M059J (cell line): ENCODE measurements around a stretch of chr17.

DNA sequence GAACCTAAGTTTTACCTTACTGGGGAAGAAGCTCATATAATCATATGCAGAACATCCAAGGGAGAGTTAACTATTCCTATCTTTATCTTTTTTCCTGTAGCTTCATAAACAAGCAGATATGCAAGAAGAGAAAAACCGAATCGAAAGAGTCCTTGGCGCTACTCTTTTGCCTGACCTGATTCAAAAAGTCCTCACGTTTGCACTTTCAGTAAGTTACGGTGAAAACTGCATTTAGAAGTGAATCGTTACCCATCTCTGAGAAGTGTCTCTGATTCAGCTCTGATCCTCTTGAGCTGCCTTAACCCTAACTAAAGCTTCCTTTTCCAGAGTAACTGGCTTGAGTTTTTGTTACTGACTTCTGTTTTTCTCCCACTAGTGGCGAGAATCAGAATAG, 31.5 kb upstream of the KPNB1 start:
- RAMPAGE, long total RNA: no peak

GRCh38 chr17:47621619-47622695, 27.8 kb upstream of the KPNB1 start:
- RAMPAGE, long total RNA: no peak

DNA sequence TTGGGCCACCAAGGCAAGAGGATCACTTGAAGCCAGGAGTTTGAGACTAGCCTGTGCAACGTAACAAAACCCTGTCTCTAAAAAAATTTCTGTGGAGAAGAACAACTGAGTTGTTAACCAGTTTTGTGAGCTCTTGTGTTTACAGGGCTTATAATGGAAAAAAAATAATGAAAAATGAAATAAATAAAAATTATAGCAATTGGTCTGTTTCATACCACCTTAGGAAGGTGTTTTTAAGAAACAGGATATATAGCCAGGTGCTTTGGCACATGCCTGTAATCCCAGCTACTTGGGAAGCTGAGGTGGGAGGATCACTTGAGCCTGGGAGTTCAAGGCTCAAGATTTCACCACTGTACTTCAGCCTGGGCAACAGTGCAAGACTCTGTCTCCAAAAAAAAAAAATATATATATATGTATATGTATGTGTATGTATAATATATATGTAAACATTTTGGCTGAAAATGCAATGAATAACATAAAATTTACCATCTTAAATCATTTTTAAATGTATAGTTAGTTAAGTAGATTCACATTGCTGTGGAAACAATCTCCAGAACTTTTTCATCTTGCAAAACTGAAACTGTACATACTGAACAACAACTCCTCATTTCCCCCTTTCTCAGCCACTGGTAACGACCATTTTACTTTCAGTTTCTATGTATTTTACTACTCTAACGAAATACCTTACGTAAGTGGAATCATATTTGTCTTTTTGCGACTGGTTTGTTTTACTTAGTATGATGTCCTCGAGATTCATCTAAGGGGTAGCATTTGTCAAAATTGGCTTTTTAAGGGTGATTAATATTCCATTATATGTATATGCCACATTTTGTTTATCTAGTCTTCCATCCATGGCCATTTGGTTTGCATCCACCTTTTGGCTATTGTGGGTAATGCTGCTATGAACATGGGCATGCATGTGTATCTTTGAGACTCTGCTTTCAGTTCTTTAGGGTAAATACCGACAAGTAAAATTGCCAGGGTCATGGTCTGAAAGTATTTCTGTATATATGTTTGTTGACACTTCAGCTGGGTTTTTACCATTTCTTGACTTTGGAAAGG, 10.1 kb downstream of the KPNB1 start:
- RAMPAGE, long total RNA: no peak

GRCh38 chr17:47855402-47856126, 4.6 kb upstream of the SP6 start:
- RAMPAGE, long total RNA: no peak

DNA sequence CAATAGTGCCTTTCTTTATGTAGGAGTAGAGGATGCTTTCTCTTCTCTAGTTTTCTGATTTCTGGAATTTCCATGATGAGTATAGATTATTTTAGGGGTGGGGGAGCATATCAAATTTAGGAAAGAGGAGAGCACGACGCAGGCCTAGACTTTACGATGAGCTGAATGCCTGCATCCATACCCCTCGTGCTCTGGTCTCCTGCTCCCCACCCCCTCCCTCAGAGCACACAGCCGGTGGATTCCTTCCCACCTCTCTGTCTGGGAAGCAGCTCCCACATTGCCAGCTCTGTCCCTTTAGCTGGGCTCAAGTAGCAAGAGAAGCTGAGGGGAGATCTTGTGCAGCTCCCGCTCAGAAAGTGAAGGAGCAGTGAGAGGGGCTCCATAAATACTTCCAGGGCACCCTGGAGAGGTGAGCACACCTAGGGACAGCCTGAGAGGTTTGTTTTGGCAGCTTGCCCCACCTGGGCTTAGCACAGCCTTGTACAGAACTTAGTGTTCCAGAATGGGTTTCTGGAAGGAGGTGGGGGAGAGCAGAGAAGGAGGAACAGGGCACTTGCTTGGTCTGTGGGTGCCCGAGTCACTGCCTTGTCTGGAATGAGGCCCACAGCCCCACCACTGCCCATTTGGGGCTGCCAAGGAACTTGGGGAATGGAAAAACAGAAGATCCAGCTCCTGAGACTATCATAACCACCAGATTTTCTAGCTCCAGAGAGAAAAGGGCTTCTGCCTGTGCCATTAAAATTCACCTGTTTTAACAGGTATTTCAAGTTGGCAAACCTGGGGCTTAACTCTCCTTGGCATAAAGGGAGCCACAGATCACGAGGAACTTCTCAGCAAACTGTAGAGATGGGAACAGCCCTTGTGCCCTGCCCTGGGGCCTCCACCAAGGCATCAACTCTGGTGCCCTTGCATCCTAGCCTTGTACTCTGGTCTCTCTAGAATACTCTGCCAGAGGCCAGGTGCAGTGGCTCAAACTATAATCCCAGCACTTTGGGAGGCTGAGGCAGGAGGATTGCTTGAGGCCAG, 2.1 kb downstream of the PRR15L start:
- RAMPAGE, long total RNA: no peak

DNA sequence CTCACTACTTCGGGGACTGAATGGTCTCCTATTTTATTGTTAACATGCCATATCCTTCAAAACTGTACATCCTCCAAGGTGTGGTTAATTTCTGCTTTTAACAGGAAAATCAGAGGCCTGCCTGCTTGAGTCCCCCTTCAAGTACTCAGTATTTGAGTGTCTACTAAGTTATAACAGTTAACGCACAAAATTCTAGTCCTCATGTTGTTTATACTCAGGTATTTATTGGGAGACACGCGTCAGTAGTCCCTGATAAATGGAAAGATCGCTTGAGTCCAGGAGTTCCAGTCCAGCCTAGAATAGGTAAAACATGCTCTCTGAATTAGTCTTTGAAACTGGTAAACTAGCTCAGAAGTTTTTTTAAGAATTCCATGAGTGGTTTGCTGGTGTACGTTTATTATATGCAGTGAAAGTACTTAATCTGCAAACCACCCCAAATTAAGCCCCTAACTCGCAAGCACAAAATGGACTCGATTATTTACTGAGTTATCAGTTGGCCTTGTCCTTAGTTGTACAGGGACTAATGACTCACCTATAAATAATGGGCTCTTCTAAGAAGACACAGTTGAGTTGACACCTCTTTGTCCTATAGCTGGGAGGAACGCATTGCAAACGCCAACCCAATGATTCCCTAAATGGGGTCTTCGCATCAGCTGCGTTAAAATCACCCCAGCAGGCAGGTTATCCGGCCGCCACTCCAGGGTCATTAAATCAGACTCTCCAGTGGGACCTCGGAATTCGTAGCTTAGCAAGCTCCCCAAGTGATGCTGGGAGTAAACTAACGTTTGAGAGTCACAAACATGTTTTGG, 1.3 kb upstream of the NFE2L1 start:
- RAMPAGE, long total RNA: no peak

DNA sequence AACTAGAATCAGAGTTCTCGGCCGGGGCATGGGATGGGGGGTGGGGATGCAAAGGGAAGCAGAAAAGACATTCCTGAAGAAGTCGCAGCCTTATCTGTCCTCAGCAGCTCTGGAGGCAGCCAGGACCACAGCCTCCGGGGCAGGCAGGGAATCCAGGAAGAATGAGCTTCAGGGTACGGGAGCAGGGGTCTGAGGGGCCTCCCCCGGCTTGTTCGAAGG, 7.9 kb downstream of the HOXB4 start:
- RAMPAGE, long total RNA: no peak

- RAMPAGE, long total RNA: no peak
Measured at GRCh38 chr17:48587421-48588204, 2.4 kb downstream of the HOXB3 start.

DNA sequence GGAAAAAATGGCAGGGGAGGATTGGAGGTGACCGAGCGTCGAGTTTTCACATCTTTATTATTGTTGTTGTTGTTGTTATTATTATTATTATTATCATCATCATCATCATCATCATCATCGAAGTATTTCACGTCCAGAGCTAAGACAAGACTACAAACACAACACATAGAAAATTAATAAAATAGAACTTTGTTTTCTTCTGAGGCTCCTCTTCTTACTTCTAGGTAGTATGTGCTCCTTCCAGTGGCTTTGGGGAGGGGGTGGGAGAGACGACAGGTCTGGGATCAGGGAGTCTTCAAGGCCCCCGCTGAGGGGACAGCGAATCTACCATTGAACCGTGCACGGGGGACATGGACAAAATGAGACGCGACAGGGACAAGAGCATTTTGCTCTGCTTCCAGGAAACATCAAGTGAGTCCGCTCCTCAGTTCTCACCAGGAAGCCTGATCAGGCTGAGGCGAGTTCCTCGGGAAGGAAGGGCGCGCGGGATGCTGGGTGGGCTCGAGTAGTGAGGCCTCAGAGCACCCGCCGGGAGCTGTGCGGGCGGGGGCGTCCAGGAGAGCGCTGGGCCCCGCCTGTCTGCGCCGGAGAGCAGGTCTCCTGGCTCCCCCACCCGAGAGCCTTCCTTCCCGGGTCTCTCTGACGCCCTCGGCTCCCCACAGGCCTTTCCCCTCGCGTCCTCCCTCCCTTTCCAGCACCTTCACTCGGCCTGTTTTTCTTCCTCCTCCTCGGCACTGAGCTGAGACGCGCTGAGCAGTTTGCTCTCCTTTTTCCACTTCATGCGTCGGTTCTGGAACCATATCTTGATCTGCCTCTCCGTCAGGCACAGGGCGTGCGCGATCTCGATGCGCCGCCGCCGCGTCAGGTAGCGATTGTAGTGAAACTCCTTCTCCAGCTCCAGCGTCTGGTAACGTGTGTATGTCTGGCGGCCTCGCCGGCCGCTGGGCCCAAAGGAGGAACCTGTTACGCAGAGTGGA, 2.4 kb upstream of the HOXB5 start:
- RAMPAGE, long total RNA: no peak

GRCh38 chr17:48600252-48601006, 4.4 kb downstream of the HOXB6 start:
- RAMPAGE, long total RNA: no peak

GRCh38 chr17:48601365-48602127, 3.2 kb downstream of the HOXB6 start:
- RAMPAGE, long total RNA: no peak

DNA sequence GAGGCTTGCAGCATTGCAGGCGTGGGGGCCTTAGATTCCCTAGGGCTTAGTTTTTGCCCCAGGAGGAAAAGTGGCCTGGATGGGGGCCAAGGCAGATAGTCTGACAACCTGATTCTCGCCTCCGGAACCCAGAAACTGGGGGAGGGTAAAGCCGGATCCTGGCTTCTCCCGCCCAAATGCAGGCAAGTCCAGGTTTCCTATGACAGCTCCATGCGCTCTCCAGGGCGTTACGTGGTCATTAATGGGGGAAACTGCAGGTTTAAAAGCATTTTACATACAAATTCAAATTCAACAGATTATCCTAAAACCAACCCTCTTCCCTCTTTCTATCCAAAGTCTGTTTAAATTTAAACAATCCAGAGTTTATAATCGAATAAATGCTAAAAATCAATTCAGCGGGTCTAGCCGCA, 752 bp upstream of the HOXB6 start:
- RAMPAGE, long total RNA: no peak

DNA sequence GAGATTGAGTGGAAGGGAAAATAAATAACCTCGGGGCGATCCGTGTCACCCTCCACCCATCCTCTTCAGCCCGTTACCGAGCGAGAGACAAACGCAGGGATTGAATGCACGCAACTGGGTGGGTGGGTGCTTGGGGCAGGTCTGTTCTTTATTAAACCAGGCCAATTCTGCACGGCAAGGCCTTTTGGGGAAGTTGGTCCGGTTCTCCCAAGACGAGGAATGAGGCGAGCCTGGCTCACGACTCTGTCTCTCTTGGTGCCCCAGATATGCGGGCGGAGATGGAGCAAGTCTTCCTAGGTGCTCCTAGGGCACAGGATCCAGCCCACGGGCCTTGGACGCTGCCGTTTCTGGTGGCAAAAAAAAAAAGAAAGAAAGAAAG, 430 bp upstream of the HOXB7 start:
- RAMPAGE, long total RNA: no peak

- RAMPAGE, long total RNA: no peak
Measured at GRCh38 chr17:48791688-48792048, 25.4 kb downstream of the TTLL6 start.

- RAMPAGE, long total RNA: no peak
Measured at GRCh38 chr17:48851346-48851844, 20.6 kb downstream of the CALCOCO2 start.

DNA sequence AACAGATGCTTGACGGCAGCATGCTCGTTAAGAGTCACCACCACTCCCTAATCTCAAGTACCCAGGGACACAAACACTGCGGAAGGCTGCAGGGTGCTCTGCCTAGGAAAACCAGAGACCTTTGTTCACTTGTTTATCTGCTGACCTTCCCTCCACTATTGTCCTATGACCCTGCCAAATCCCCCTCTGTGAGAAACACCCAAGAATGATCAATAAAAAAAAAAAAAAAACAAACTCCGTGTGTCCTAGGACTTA, 6.4 kb upstream of the B4GALNT2 start:
- RAMPAGE, long total RNA: no peak

GRCh38 chr17:49191470-49192393, 18.6 kb downstream of the GNGT2 start:
- RAMPAGE, long total RNA: no peak

DNA sequence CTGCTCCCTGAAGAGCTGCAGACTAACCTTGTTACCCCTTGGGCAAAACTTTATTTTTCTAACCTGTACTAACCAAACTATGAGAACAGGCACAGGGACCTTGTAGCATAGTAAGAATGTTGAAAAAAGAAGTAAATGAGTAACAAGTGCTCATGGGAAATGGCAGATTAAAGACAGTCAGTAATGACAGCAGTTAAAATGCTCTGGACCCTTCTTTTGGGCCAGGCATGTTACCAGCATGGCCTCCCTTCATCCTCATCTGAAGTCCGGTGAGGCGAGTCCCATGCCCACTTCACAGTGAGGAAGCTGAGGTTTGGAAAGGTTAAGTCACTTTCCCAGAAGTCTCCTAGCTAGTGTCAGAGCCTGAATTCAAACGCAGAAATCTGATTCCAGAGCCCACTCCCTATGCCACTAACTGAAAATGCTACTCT, 1.9 kb downstream of the ABI3 start:
- RAMPAGE, long total RNA: no peak

DNA sequence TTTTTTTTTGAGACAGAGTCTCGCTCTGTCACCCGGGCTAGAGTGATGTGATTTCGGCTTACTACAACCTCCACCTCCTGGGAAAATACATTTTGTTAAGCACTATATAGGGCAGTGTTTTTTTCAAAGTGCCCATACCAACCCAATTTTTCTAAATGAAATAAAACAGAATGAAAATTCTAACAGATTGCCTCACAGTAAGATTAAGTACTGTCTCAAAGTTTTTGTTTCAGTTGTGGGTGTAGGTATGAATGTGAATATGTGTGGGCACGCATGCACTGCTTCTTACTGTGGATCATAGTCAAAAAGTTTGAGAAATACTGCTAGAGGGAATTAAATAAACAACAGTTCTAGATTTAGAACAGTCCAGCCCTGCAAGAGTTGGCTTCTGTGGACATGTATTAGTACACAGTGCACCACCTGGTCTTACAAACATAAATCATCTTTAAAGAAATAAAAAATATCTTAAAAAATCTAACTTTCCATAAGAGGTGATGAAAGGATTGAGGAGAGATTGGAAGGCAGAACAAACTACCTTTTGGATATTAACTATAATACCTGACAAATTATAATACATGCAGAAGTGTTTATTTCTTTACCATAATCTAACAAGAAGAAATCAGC, 8.5 kb downstream of the ZNF652 start:
- RAMPAGE, long total RNA: no peak

- RAMPAGE, long total RNA: no peak
Measured at GRCh38 chr17:49358471-49359225, 3.4 kb downstream of the ZNF652 start.